Kidney epithelial cell (primary cell): ENCODE results near the gene NOP14.

DNA sequence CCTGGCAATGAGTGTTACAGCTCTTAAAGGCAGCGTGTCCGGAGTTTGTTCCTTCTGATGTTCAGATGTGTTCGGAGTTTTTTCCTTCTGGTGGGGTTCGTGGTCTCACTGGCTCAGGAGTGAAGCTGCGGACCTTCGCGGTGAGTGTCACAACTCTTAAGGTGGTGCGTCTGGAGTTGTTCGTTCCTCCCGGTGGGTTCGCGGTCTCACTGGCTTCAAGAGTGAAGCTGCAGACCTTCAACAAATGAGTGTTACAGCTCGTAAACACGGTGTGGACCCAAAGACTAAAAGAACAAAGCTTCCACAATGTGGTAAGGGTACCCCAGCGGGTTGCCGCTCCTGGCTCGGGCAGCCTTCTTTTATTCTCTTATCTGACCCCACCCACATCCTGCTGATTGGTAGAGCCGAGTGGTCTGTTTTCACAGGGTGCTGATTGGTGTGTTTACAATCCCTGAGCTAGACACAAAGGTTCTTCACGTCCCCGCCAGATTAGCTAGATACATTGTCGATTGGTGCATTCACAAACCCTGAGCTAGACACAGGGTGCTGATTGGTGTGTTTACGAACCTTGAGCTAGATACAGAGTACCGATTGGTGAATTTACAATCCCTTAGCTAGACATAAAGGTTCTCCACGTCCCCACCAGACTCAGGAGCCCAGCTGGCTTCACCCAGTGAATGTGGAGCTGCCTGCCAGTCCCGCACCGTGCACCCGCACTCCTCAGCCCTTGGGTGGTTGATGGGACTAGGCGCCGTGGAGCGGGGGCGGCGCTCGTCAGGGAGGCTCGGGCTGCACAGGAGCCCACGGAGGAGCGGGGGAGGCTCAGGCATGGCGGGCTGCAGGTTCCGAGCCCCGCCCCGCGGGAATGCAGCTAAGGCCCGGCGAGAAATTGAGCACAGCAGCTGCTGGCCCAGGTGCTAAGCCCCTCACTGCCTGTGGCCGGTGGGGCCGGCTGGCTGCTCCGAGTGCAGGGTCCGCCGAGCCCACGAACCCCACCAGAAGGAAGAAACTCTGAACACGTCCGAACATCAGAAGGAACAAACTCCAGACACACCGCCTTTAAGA is 6.6 kb upstream of the TNIP2 start:
- RAMPAGE, long total RNA, result no peak
- RRBS, result no CpG with 5 or more reads among the region's 52 CpGs

DNA sequence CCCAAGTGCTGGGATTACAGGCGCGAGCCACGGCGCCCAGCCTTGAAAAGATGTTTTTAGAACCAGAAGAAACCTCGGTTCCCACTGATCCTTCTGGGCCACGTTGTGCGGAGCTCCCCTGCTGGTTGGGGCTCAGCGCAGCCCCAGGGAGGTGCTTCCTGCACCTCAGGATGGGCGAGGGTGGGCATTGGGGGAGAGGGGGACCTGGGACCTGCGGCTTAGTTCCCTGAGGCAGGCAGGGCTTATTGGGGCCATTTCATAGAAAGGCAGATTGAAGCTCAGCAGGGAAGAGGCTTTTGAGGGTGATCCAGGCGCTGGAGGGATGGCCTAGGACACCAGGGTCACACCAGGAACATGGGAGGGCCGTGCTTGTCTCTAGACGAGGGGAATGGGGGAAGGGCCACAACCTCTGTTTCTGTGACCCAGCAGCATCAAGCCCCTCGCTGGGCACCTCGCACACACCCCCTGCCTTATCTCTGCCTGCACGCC is 6.3 kb upstream of the ADD1 start:
- RAMPAGE, long total RNA, result no peak
- RRBS, result no CpG with 5 or more reads among the region's 16 CpGs

GRCh38 chr4:2898057-2898659 is 36.5 kb downstream of the MFSD10 start:
- RAMPAGE, long total RNA, result no peak
- RRBS, result no CpG with 5 or more reads among the region's 7 CpGs

GRCh38 chr4:2931532-2932398 is 2.9 kb downstream of the MFSD10 start:
- RAMPAGE, long total RNA, result no peak
- RRBS, result 92% methylated on average over 3 of the region's 40 CpGs

DNA sequence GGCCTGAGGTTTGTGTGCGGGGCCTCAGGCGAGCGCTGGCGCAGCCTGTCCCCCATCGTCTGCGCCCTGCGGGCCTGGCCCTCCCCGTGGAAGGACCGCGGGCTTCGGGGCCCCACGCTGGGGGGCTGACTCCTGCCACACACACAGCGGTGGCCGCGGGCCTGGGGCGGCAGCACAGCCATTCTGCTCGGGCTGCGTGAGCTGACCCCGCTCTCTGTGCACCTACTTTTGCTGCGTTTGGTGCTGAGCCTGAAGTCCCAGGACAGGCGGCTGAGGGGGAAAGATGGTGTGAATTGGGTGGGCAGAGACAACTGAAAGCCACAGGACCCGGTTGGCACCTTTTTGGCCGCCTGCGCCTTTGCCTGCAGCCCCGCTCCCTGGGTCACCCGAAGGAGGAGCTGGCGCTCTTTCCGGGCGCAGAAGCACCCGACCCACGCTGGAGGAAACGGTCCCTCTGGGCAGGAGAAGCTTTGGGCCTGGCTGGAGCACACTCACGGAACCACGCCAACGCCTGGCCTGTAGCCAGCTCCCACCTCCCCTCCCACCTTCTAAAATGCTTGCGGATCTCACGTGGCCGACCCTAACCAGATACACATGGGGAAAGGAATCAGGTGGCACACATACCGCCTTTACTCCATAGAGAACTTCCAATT is 580 bp upstream of the MFSD10 start:
- RAMPAGE, long total RNA, result no peak
- RRBS, result 2% methylated on average over 6 of the region's 39 CpGs

GRCh38 chr4:2962741-2963524 is at the start of gene NOP14:
Gene NOP14, minus strand, starts transcription at chr4:2963406.
- RAMPAGE, long total RNA, result no peak
- RRBS, result 2% methylated on average over 13 of the region's 85 CpGs

- RAMPAGE, long total RNA, result no peak
- RRBS, result 1% methylated on average over 13 of the region's 71 CpGs
Observed at GRCh38 chr4:3074795-3075837, 635 bp downstream of the HTT start.

DNA sequence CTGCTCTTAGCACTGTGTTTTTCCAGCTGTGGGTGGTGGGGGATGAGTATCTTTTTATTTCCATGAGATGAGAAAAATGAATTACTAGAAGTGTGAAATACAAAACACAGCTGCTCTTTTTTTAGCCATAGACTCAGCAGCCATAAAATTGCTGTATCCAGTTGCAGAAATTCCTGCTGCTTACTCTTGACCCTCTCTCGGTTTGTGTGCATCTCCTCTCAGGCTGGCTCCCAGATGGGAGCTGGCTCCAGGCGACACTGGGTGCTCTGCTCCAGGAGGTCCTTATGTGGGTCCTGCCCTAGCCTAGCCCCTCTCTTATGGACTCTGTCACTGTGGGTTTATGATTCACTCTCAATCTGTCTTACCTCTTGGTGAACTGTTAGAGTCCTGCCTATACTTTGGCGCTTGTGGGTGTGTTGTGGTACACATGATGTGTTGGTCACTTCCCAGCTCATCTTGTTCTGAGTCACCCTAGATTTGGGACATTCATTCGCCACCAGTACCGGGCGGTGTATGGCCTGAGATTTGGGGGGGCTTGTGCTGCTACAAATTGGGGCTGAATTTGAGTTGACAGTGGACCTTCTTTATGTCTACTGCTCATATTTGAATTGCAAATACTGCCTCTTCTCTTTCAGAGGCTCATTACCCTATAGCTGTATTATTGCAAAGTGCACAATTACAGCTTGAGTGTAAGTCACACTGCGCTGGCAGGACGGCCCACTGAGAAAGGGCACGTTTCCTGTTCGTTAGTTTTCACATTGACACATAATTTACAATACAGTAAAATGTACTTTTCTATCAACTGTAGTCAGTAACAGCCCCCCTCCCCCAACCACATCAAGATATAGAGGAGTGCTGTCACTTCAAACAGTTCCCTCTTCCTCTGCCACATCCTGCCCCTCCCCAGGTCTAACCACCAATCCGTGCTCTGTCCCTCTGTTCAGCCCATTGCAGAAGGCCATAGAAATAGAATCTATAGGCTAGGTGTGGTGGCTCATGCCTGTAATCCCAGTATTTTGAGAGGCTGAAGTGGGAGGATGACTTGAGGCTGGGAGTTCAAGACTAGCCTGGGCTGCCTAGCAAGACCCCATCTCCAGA is 46.9 kb upstream of the MSANTD1 start:
- RAMPAGE, long total RNA, result no peak
- RRBS, result no CpG with 5 or more reads among the region's 11 CpGs

DNA sequence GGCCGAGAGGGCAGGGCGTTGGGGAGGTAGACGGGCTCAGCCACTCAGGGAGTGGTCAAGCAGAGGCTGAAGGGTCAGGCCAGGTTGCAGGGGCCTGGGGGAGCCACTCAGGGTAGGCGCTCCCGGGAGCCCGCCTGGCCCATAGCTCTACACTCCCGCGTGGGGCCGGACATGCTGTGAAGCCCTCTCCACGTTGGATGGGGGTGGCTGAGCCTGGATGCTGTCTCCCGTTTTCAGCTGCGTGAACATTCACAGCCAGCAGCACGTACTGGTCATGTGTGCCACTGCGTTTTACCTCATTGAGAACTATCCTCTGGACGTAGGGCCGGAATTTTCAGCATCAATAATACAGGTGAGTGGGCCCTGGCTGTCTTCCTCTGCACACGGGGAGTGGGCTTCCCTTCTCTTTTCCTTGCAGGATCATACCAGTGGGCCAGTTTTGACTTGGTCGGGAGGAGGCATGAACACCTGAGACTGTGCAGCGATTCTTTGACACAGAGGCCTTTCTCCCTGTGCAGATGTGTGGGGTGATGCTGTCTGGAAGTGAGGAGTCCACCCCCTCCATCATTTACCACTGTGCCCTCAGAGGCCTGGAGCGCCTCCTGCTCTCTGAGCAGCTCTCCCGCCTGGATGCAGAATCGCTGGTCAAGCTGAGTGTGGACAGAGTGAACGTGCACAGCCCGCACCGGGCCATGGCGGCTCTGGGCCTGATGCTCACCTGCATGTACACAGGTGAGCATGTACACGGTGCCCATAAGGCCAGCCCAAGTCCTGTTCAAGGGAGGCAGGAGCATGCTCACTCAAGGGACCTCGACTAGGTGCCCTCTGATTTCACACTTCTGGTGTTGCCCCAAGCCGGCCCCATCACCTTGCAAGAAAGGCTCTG is 13.7 kb upstream of the MSANTD1 start:
- RAMPAGE, long total RNA, result no peak
- RRBS, result 94% methylated on average over 5 of the region's 29 CpGs

DNA sequence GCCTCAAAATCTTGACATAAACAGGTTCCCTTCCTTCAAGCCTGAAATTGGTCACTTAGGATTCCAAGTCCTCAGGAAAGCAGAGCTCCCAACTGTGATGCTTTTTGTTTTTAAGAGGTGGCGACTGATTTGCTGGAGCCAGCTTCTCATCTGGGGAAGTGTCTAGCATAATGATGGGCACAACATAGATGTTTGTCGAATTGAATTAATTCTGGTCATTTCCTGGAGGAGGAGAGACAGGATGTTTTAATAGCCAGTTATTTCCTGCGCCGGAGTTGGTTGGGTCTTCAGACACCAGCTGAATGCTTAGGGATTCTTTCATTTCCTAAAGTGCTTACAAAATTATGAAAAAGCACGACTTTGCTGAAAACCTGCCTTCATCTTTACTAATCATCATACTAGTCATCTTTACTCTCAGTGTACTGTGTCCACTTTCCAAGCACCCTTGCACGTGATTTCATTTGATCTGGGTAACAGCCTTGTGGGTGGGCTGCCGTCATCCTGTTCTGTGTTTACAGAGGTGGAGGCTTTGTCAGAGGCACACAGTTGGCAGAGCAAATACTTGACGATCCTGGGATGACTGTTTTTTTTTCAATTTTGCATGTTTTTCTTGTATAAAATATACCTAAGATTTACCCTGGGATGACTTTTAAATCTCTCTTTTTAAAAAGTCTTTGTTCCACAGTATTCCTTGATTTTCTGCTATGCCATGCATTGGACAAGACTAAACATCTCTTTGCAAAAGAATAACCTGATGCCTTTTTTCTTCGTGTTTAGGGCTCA is 49.5 kb downstream of the RGS12 start:
- RAMPAGE, long total RNA, result no peak
- RRBS, result no CpG with 5 or more reads among the region's 9 CpGs

DNA sequence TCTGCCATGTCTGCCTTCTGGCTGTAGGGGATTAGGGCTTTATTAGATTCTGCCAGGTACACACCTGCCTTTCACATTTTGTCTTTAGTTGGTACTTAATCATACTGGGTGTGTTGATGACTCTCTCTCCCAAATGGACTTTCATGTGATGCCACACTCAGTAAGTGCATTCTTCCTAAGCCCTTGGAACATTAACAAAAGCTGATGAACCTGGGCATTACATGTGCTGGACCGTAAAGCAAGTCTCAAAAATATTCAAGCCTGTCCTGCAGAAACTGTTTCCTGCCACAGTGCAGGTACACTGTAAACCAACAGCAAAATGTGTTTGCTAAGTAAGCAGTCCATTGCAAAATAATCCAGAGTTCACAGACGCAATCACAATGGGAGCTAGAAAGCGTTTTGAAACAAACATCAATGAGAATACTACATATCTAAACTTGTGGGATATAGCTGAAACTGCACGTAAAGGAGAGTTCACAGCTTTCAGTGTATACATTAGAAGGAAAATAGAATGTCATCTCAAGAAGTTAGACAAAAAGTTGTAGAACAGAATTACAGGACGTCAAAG is 61.6 kb downstream of the RGS12 start:
- RAMPAGE, long total RNA, result no peak
- RRBS, result no CpG with 5 or more reads among the region's 5 CpGs

DNA sequence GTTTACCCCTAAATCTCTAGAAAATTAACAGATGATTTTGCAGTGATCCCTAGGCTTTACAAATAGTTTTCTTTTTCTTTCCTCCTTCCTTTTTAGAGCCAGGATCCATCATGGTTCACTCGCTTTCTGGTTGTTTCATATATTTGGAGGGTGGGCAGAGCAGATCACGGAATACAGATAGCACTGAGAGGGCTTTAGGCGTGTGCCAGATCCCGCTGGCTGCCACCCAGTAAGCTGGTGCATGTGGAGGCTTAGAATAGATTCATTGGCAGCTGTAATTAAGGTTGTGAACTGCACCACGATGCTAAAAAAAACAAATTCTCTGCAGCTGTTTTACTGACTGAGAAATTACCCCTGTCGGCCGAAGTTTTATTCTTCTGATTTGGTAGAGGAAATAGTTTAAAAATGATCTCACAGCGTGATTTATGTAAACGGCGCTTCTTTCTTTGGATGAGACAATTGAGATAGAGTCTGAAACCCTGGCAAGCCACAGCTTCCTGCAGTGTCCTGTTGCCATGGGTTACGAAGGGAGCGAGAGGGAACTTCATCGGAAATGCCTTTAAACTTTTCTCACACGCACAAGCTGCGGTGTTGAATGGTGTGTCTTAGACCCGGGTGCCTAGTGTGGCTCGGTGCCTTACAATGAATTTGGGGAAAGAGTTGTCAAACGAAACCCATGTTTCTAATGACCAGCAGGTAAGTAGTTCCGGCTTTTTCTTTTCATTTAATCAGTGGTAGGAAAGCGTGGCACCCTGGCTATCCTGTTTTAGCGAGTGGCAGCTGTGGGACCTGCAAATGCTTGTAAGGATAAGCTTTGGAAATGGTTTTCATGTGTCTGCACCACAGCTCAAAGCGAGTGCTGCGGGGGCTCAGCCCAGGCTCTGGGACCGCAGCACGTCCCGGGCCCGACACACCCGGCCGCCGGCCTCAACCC is 71.9 kb upstream of the HGFAC start:
- RAMPAGE, long total RNA, result no peak
- RRBS, result 38% methylated on average over 3 of the region's 30 CpGs

DNA sequence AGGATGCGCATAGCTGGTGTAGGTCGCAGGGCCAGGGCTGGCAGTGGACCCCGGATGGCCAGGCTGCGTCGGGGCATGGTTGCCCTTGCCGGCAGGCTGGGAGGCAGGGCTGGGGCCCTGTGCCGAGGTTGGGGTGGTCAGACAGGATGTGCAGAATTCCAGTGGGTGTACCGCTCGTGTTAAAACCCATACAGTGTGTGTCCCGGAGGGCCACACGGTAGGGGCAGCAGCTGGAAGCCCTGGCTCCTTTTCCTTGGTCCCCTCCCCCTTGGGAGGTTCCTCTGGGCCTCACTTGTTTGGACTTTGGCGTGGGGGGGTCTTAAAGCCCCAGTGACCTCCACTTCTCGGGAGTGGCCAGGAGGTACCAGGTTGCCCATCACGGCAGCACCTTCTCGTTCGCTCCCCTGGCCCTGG is 56.9 kb upstream of the HGFAC start:
- RAMPAGE, long total RNA, result no peak
- RRBS, result 87% methylated on average over 4 of the region's 16 CpGs

DNA sequence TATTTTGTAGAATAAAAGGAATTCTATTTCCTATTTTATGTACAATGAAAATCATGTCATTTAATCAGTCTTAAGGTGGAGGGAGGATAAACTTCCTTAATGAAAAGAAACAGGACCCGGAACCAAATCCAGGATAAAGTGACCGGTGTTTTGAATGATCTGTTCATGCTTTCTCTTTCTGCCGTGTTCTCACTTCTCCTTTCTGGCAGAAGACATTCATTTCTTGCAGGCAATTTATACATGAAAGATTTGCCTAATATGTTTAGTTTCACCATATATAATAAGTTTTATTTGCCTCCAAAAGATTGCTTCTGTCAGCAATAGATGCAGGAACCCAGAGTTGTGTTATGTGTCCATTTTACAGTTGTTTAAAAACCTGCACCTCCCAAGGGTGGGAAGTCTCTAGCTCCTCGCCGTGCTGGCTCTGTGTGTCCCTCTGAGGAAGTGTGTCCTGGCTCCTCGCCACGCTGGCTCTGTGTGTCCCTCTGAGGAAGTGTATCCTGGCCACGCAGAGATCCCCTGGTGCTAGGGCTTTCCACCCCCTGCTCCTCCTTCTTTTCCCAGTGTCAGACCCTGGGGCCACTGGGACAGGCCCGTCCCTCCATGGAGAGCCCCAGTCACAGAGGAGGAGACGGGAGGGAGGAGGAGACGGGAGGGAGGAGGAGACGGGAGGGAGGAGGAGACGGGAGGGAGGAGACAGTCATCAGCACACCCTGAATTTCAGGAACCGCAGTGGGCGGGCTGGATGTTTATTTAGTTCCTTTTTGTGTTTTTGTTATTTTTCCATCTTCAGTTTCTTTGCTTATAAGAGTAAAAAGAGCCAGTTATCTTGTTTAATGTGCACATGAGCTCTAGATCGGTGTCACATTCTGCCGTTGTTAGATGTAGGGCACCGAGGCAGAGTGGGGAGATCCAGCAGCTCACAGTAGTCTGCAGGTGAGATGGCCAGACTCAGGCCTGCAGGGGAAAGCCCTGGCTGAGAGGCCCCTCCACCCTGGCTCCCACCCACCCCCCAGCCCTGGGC is 53.9 kb upstream of the HGFAC start:
- RAMPAGE, long total RNA, result no peak
- RRBS, result no CpG with 5 or more reads among the region's 18 CpGs

DNA sequence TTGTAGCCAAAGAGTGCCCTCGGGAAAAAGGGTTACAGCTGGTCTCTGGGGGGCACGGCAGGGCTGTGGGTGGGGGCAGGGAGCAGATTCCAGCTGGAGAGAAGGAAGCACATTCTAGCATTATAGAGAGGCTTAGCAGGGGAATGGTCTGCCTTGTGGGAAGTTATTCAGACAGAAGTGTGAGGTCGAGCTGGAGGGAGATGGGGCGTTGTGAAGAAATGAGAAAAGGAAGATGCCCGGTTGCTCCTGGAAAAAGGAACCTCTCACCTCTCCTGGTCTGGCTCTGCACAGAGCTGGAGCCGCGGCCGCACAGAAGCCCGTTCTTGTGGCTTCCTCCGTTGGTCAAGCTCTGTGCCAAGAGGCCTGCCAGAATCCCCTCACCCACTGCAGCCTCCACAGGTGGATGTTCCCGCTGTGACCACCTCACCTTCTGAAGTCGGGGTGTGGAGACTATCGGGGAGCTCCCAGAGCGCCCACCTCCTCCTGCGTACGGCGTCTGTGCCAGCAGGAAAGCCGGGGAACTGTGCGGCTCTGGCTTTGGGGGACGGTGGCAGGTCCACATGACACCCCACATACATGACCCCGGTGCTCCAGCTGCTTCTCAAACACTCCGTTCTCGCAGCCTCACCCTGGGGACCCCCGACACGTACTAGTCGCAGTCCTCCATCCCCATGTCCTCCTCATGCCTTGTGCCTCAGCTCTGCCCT is 52.4 kb upstream of the HGFAC start:
- RAMPAGE, long total RNA, result no peak
- RRBS, result 82% methylated on average over 4 of the region's 26 CpGs

DNA sequence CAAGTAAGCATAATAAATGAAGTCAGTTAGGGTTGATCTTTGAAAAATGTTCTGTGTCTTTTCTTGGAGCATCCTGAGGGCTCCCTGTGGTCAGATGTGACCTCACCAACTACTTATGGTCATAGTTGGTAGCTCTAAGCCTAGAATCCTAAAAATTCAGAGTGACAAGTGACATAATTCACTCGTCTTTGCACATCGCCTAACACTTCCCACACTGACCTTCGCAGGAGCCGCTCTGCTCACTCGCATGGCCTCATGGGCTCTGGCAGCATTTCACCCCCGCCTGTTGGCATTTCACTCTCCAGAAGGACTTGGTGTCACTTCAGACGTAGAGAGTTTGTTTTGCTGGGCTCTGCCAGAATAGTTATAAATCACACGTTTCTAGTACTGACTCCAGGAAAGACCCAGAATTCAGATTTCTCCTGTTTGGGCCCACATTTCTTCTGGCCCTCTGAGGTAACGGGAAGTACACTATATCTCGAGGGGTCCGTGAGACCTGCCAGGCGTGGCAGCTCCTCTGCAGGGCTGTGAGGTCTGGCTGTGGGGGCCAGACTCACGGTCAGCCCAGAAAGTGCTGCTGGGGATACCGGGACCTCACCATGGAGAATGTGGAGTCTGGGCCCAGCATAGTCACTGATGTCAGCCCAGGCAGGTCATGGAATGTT is 38.8 kb upstream of the HGFAC start:
- RAMPAGE, long total RNA, result no peak
- RRBS, result no CpG with 5 or more reads among the region's 14 CpGs

- RAMPAGE, long total RNA, result no peak
- RRBS, result no CpG with 5 or more reads among the region's 14 CpGs
Observed at GRCh38 chr4:3410464-3410956, 31.3 kb upstream of the HGFAC start.

DNA sequence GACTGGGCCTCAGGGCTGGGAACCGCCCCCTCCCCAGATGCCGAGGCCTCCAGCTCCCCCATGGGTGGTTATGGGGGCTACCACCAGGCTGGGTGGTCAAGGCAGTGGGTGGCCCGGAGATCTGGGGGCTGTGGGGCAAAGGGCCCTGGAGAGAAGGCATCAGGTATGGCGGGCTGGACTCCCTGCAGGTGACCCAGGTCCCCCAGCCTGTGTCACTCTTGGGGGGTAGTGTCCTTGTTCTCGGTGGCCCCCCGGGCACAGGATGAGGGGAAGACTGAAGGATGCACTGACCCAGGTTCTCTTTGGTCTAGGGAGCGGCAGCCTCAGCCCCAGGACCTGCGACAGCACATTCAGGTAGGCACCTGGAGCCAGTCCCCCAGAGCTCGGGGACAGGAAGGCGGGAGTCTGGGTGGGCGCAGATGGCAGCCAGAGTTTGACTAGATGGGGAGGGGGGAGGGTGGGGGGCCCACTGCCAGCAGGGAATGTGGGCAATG is 33.5 kb downstream of the DOK7 start:
- RAMPAGE, long total RNA, result no peak
- RRBS, result no CpG with 5 or more reads among the region's 11 CpGs

DNA sequence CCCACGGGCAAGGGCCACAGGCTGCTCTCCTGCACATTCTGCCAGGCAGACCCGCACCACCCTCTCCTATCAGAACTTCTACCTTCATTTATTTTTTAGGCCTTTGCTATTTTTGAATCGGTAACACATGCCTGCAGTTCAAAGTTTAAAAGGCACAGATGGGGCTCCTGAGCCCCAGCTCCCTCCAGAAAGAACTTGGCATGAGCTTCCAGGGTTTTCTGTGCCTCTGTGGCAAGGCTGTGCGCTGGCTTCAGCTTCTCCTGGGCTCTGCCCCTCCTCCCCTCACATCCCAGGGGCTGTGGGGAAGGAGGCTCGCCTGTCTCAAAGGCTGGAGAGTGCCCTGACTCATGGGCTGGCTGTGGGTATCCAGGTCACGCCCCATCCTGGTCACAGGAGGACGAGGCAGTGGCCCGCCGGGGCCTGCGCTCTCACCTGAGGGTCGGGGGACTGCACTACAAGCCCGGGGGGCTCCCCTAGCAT is 18.1 kb downstream of the LRPAP1 start:
- RAMPAGE, long total RNA, result no peak
- RRBS, result 91% methylated on average over 4 of the region's 12 CpGs

DNA sequence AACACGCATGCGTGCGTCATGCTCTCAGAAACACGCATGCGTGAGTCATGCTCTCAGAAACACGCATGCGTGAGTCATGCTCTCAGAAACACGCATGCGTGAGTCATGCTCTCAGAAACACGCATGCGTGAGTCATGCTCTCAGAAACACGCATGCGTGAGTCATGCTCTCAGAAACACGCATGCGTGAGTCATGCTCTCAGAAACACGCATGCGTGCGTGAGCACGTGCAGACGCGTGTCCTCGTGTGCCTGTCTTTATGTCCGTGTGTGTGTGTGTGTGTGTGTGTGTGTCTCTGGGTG is 19.6 kb upstream of the ADRA2C start:
- RAMPAGE, long total RNA, result no peak
- RRBS, result no CpG with 5 or more reads among the region's 23 CpGs